B cell (primary cell): ENCODE measurements around the gene ATP5IF1.

GRCh38 chr1:27357194-27357982 lies 9.4 kb downstream of the MAP3K6 start:
- PRO-cap = no peak
- CAGE, long polyA plus RNA = no peak

GRCh38 chr1:27359125-27359559 lies 7.6 kb downstream of the MAP3K6 start:
- PRO-cap = no peak
- CAGE, long polyA plus RNA = no peak

GRCh38 chr1:27418184-27419265 lies 26.1 kb downstream of the GPR3 start:
- PRO-cap = no peak
- CAGE, long polyA plus RNA = no peak

DNA sequence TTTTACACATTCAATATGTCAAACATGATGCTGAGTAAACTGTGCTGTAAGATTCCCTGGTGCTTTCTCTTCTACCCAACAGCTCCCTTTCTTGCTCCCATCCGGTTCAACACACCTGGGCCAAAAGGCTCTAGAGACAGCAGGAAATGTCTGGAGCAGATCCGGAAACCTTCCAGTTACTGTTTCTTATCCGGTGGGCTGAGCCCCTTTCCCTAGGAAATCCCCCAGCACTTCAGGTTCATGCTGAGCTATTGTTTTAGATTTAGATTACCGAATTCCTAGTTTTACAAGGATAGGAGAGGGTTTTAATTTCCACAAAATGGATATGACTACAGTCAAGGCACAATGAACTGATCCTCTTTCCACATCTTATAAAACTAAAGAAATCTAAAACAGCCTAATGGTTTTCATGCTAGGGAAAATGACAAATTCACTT lies 37.5 kb downstream of the GPR3 start:
- PRO-cap = no peak
- CAGE, long polyA plus RNA = no peak

- PRO-cap = unidirectional peak, minus-strand start at chr1:27488089
- CAGE, long polyA plus RNA = no peak
These were observed 1.6 kb downstream of the WASF2 start for GRCh38 chr1:27488007-27489064.

DNA sequence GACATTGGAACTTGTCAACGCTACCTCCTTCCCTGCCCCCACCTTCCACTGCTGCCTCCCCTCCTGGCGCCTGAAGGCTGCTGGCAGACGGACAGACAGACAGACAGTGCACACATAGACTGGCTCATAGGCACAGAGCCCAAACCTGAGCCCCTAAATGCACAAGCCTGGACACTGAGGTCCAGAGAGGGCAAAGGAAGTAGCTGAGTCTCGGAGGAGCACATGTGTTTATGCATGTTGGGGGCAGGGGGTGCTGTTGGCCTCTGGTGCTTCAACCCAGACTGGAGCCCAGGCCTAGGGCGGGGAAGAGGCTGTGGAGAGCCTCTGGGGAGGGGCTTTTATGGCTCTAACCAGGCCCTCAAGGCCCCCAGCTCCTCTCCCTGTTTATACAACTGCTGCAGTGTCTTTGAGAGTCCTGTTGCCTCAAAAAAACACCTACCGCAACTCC lies 33.1 kb upstream of the WASF2 start:
- PRO-cap = no peak
- CAGE, long polyA plus RNA = no peak

- PRO-cap = no peak
- CAGE, long polyA plus RNA = no peak
These were observed 52.6 kb upstream of the WASF2 start for GRCh38 chr1:27542118-27543375.

DNA sequence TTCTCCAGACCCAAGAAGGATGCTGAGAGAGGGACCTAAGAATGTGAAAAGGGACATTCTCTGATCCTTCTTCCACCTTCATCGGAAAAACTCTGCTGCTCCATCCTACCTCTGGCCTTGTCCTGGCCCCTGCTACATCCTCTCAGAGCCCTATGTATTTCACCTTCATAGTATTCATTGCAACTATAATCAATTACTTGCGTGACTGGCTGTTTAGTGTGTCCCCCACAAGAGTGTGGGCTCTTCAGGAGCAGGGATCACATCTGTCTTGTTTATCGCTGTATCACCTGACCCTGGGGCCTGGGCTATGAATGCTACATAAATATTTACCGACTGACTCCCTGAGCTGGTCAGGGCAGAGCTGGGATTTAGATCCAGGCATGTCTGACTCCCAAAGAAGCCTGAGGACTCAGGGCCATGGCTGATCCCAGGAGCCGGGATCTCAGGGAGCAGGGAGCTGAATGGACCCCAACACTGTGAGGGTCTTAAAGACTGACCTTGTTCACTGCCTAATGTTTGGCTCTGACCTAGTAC lies 49.7 kb downstream of the AHDC1 start:
- PRO-cap = no peak
- CAGE, long polyA plus RNA = no peak

DNA sequence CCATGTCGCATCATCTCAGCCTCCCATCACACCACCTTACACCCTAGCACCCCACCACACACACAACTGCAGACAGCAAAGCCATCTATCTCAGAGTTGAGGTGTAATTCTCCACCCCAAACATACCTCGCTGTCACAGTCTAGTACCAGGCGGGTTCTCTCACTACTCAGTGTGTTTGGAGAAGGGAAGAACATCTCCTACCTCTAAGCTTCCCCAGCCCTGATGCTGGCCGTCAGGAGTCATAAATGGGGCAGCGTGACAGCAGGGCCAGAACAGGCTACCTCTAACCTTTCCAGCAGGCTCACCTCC lies 34.6 kb downstream of the AHDC1 start:
- PRO-cap = no peak
- CAGE, long polyA plus RNA = no peak

DNA sequence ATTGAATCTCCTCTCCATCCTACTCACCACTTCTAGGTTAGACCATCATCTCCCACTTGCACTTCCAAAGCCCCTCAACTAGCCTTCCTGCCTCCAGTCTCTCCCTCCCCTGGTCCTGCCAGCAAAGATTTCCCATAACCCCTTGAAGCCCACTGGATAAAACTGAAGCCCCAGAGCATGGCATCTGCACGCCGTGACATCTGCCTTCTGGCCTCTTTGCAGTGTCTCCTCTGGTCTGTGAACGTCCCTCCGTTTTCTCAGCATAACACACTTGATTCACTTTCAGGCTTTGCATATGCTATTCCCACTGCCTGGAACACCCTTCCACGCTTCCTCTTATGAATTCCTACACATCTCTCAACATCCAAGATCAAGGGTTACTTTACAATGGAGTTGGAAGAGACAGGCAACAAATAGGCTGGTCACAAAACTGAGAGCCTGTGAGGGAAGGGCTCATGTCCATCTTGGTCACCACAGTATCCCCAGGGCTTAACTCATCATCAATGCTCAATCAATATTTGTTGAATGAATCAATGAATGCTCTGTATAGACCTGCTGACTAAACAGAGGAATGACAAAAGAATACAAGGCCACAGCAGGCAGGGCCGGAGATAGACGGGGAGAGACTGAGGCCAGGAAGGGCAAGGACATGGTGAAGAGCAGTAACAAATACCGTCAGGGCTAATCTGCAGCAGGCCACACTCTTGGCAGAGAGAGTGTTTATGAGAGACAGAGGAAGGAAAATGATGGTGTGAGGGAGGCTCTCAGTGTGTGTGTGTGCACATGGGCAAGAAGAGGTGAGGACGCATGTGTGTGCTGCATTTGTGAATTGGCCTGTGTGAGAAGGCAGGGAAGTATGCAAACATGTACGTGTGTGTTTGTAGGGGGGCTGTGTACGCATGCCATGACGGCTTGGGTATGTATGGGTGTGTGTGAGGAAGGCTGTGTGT lies 15.8 kb downstream of the AHDC1 start:
- PRO-cap = no peak
- CAGE, long polyA plus RNA = no peak

GRCh38 chr1:27597665-27598748 lies 5.9 kb downstream of the AHDC1 start:
- PRO-cap = no peak
- CAGE, long polyA plus RNA = no peak

DNA sequence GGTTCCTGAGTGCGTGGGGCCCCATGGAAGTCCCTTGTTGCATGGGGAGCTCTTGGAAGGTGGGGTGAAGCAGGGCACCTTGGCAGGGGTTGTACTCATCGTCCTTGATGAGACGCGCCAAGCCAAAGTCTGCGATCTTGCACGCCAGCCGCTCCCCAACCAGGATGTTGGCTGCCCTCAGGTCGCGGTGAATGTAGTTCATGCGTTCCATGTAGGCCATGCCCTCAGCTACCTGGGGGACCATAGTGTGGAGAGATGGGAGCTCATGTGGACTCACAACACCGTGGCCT lies 10.4 kb upstream of the AHDC1 start:
- PRO-cap = no peak
- CAGE, long polyA plus RNA = no peak

- PRO-cap = no peak
- CAGE, long polyA plus RNA = no peak
These were observed 14.1 kb upstream of the THEMIS2 start for GRCh38 chr1:27858101-27858835.

- PRO-cap = no peak
- CAGE, long polyA plus RNA = no peak
These were observed 7.4 kb downstream of the THEMIS2 start for GRCh38 chr1:27879586-27880277.

DNA sequence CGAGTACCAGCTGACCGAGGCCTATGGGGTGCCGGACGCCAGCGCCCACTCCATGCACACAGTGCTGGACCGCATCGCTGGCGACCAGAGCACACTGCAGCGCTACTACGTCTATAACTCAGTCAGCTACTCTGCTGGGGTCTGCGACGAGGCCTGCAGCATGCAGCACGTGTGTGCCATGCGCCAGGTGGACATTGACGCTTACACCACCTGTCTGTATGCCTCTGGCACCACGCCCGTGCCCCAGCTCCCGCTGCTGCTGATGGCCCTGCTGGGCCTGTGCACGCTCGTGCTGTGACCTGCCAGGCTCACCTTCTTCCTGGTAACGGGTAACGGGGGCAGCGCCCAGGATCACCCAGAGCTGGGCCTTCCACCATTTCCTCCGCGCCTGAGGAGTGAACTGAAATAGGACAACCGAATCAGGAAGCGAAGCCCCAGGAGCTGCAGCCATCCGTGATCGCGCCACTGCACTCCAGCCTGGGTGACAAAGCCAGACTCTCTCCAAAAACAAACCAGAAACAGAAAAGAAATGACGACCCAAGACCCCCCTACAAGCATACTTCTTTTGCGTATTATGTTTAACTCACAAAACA lies 1.1 kb upstream of the XKR8 start:
- PRO-cap = no peak
- CAGE, long polyA plus RNA = no peak

GRCh38 chr1:27961034-27961493 lies 1.3 kb downstream of the XKR8 start:
- PRO-cap = no peak
- CAGE, long polyA plus RNA = no peak

DNA sequence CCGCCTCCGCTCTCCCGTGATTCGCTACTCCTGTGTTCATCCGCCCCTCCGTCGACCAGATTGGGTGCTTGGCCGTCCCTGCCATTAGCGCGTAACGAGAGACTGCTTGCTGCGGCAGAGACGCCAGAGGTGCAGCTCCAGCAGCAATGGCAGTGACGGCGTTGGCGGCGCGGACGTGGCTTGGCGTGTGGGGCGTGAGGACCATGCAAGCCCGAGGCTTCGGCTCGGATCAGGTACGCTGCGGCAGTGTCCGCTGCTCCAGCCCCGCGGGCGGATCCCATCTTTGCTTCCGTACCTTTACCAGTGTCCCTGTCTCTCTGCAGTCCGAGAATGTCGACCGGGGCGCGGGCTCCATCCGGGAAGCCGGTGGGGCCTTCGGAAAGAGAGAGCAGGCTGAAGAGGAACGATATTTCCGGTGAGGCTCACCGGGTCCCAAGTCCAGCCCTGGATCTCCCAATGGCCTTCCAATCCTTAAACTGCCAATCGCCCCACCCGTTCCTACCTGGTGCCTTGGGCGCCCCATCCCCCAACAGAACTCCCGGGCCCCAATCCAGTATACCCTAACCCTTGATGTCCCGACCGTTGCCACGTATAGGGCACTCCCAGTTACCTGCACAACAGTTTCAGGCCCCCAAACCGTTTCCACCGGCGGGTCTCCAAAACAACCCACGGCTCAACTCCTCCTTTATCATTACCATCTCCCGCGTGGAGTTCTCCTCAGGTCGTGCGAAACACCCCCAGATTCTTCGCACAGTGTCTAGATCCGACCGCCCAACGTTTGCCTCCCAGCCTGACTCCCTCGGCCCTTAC lies at the start of gene ATP5IF1:
ATP5IF1 (plus strand) TSS at position 87 of the 810 bp plus-strand sequence.
- PRO-cap = bidirectional peak, plus-strand start at position 126 of the sequence, minus-strand start outside the sequence
- CAGE, long polyA plus RNA = start-site peak on the plus strand centred at position 106 of the sequence, 47 bp wide, 723 and 346 reads in 2 replicates

DNA sequence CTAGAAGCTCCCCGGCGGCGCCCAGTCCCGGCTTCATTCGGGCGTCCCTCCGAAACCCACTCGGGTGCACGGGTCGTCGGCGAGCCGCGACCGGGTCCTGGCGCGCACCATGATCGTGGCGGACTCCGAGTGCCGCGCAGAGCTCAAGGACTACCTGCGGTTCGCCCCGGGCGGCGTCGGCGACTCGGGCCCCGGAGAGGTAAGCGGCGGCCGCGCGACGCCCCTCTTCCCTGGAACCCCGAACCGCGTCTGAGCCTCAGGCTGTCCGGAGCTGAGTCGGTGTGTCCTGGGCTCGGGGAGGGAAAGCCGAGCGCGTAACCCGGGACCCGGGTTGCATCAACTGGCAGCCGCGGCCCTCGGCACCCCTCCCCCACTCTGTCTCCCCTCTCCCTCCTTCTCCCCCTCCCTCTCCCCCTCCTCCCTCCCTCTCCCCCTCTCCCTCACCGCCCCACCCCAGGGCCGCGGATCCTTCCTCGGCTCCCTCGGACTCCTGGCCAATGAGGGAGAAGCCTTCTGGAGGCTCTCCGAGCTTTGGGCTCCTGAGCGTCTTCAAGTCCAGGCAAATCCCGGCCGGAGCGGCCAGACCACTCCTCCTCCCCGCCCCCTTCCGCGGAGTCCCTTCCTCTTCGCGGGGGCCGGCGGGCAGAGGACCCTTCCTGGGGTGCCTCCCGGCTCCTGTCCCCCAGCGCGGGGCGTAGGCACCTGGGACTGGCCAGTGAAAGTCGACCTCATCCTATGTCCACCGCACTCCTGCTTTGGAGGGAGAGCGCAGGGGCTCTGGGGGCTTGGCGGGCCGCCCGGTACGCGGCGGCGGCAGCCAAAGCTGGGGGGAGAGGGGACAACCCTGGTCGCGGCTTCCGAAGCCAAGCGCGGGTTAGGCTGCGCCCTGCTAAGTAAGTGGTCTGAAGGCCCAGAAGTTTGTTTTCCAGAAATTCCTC lies 690 bp downstream of the SESN2 start:
- PRO-cap = no peak
- CAGE, long polyA plus RNA = no peak

GRCh38 chr1:28581522-28582265 lies 10.4 kb upstream of the RAB42 start:
- PRO-cap = bidirectional peak, plus-strand start at chr1:28582095, minus-strand start at chr1:28581872
- CAGE, long polyA plus RNA = start-site peak on the minus strand at chr1:28581870-28581879, 59 and 46 reads in 2 replicates

GRCh38 chr1:28582266-28582601 lies 9.8 kb upstream of the RAB42 start:
- PRO-cap = no peak
- CAGE, long polyA plus RNA = no peak